Fibroblast of villous mesenchyme (primary cell): Measurements from ENCODE around the genes IL17RE, CRELD1 and FANCD2OS.

DNA sequence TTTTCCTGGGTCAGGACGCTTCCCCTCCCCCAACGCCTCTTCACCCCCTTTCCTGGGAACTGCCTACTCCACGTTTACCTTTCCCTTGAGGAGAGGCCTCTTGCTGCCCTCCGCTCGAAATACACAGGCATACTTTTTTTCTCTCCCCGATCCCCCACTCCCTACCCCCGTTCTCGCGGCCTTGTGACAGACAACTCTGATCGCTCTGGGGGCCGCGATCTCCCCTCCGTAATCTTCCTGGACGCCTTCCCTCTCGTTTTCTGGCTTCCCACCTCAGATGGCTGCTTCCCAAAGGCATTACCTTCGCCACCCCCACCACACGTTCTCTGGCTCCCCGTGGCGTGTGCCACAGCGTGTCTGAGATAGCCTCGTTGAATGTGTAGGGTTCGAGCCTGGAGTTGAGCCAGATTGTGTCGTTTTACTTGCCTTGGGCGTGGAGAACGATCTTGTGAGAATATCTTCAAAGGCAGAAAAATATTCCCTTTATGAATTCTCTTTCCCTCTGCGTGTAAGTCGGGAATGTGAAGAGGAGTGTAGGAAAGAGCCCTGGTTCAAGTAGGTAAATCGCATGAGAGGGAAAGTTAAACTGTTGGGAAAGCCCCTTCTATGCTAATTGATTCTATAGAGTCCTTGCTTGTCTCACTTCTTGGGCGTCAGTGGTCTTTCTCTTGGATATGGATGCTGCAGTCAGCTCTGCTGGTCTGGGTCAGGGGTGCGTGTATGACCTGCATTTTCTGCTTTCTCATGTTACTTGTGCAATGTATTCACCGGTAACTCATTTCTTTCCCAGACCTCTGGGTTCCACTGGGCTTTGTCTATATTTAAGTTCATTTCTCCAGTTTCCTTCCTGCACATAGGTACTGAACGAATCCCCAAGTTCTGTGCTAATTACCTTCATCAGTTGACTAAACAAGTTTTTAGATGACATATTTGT lies 1.1 kb downstream of the SETD5 start:
- CAGE, long polyA plus RNA = no peak

GRCh38 chr3:9399566-9400532 lies 2.4 kb downstream of the SETD5 start:
- CAGE, long polyA plus RNA = no peak

GRCh38 chr3:9470073-9470544 lies 72.7 kb downstream of the SETD5 start:
- CAGE, long polyA plus RNA = no peak

DNA sequence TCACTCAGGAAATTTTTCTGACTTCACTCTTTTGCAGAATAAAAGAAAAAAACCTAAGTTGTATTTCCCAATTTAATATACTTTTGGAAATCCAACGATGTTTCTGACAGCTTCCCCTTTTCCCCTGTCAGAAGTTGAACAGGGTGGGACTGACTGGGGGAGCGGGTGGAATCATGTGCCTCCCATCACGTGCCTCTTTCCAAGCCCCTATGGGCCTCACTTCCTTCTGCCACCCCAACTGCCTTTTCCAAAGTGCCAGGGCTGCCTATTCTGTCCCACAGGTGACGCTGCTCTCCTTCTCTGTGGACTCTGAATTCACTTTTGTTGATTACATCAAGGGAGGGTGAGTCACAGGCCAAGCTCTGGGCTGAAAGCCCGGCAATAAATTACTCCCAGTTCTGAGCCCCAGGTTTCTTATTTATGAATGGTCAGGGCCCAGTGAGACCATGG lies 12.1 kb downstream of the CPNE9 start:
- CAGE, long polyA plus RNA = no peak

GRCh38 chr3:9806235-9807198 lies 3.5 kb upstream of the TTLL3 start:
- CAGE, long polyA plus RNA = no peak

GRCh38 chr3:9902232-9903281 lies at the start of gene IL17RE:
IL17RE (plus strand) TSS chr3:9902848.
- CAGE, long polyA plus RNA = no peak

- CAGE, long polyA plus RNA = no peak
These were observed at the start of gene CRELD1 for GRCh38 chr3:9933753-9934181. CRELD1 (plus strand) TSS chr3:9933834.

DNA sequence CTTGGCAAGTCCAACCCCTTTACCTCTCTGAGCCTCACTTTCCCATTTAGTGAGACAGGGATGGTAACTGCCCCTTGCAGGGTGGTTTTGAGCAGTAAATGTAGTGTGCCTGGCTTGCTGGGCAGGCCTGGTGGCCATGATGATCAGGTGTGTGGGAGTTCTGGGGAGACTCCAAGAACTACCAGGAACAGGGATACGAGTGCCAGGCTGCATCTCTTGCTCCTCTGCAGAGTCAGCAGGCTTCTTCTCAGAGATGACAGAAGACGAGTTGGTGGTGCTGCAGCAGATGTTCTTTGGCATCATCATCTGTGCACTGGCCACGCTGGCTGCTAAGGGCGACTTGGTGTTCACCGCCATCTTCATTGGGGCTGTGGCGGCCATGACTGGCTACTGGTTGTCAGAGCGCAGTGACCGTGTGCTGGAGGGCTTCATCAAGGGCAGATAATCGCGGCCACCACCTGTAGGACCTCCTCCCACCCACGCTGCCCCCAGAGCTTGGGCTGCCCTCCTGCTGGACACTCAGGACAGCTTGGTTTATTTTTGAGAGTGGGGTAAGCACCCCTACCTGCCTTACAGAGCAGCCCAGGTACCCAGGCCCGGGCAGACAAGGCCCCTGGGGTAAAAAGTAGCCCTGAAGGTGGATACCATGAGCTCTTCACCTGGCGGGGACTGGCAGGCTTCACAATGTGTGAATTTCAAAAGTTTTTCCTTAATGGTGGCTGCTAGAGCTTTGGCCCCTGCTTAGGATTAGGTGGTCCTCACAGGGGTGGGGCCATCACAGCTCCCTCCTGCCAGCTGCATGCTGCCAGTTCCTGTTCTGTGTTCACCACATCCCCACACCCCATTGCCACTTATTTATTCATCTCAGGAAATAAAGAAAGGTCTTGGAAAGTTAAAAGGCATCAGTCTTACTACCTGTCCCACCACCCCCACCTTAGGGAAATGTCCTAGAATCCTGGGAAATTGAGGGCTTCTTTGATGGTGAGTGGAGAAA lies 7.8 kb downstream of the PRRT3 start:
- CAGE, long polyA plus RNA = no peak

- CAGE, long polyA plus RNA = no peak
These were observed 16.6 kb upstream of the EMC3 start for GRCh38 chr3:10003054-10003859.

DNA sequence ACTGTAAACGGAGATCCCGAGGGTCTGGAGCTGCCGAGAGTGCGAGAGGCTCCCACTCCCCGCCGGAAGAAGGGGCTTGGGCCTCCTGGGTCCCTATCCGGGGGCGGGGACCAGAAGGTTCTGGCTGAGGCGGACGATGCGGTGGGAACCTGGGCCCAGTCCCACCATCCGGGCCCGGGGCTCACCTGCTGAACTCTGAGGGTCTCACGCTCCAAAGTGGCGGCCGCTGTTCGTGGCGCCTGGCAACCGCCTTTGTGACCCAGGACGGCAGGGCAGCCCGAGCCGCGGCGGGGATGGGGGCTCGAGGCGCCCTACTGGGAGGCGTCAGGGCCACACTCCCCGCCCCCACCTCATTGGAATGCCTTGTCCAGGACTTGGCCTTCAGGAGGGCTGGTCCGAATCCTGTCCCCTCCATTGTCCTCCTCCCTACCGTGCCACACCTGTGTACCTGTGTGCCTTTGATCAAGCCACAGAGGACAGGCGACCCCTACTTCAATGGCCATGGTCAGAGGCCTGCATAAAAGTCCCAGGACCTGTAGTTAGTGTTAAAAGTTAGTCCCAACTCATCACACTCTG lies at the start of gene FANCD2OS:
FANCD2OS (minus strand) TSS at position 197 of the 576 bp plus-strand sequence.
- CAGE, long polyA plus RNA = no peak

DNA sequence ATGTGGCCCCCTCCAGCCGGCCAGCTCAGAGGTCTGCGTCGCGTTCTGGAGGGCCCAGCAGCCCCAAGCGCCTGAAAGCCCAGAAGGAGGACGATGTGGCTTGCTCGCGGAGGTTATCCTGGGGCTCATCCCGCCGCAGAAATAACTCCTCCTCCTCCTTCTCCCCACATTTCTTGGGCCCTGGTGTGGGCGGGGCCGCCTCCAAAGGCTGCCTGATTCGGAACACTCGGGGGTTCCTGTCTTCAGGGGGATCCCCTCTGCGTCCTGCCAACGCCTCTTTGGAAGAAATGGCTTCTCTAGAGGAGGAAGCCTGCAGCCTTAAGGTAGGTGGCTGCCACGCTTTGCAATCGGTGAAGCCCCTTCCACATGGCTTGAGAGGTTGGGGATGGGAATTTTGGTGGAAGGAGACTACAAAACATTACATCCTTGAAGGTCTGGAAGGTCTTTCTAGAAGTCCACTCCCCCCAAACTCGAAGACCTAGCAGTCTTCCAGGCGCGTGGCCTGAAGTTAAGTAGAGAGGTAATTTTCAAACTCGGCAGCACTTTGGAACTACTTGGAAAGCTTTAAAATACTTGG lies 1.1 kb downstream of the TATDN2 start:
- CAGE, long polyA plus RNA = no peak

DNA sequence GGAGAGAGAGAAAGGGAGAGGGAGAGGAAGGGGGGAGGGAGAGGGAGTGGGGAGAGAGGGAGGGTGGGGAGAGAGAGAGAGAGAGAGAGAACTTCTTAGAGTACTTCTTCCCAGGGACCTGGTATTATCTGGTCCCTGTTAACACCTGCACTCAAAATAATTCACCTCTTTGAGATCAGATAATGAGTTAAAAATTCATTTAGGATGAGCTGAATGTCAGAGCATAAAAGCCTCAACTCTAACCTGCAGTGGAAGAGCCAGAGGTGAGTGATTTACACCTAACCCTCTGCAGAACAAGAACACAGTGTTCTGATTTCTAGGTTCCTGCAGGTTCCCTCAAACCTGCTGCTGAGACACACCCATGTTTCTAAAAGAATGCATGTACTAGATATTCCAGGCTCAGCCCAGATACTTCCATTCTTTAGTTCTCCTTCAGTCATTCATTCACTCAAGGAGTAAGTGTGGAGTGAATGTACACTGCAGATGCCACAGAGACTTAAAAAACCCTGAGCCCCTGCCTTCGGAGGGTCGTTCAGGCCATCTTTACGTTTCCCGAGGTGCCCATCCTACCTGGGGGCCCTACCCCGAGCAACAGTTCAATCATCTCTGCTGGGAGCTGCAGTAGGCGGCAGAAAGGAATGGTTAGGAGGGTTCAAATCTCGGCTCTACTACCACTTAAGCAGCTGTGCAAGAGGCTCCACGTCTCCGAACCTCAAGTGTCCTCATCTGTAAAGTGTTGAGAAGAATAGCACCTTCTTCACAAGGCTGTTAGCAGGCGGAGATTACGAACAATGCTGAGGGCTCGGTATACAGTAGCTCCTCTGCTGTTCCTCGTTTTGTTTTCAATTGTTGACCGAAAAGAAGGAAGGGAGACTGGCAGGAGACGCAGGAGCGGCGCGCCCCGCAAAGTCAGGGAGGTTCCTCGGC lies 710 bp downstream of the SEC13 start:
- CAGE, long polyA plus RNA = no peak

GRCh38 chr3:10434728-10435037 lies 70.7 kb downstream of the ATP2B2 start:
- CAGE, long polyA plus RNA = no peak

DNA sequence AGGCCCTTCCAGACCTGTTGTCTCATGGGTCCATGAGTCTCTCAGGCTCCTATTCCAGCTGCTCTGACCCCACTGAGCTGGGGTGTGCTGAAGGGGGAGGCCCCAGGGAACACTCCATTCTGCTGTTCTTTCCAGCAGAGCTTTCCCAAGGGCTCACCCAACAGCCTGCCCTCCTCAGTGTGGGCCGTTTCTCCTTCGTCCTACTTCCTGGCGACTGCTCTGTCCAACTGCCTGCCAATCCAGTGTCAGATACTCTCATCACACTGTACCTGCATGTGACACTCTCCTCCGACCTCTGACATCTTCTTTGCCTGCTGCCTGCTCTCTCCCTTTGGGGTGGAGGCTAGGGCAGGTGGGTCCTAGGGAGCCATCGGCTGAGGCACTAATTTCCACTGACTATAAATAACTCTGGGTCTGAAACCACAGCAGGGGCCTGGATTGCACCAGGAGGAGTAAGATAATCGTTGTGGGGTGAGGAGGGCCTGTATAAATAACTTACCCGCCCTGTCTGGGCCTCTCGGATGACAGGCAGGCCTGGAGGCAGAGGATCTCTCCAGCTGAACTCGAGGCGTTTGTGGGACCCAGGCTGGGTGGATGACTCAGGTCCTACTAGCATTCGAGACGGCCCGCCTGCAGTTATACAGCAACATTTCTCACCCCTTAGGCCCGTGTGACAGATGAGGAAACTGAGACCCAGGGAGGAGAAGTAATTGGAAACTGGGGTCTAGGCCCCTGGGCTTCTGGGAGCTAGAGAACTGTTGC lies 67.0 kb downstream of the ATP2B2 start:
- CAGE, long polyA plus RNA = no peak

DNA sequence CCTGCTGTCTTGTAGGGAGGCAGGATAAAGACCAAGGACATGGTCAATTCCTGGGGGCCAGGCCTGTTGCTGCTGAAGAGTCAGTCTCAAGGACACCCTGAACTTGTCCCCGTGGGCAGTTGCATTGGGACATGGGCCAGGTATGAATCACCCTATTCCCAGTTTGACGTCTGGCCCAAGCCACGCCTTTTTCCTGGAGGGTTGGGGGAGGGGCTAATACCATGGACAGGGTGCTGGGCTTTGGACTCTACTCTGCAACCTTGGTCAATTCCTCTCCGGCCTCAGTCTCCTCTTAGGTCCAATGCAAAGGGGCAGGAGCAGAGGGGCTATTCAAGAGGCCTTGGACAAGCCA lies 10.4 kb downstream of the ATP2B2 start:
- CAGE, long polyA plus RNA = no peak

DNA sequence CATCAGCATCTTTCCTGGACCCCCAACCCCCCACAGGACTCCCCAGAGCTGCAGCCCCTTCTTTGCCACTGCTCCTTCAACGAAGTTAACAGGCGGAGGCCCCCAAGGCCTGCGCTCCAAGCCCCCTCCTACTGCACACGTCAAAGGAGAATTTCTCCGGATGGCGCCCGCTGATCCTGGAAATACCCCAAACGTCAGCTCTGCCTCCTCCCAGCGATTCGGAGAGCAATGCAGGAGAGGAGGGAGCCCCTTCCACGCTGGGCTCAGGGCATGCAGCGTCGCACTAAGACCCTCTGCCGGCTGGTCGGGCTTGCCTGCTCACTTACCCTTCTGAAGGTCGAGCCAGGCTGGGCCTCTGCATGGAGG lies 1.3 kb downstream of the ATP2B2 start:
- CAGE, long polyA plus RNA = no peak

DNA sequence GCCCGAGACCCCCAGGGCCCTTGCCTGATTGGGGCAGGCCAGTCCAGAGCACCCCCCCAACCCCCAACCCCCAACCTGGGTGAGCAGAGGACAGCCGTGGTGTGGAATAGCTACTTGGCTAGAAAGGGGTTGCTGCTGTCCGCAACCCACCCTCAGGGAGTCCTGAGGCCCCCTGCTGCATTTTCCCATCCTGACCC lies 976 bp downstream of the ATP2B2 start:
- CAGE, long polyA plus RNA = no peak

GRCh38 chr3:10926648-10927393 lies 65.7 kb upstream of the SLC6A1 start:
- CAGE, long polyA plus RNA = no peak

DNA sequence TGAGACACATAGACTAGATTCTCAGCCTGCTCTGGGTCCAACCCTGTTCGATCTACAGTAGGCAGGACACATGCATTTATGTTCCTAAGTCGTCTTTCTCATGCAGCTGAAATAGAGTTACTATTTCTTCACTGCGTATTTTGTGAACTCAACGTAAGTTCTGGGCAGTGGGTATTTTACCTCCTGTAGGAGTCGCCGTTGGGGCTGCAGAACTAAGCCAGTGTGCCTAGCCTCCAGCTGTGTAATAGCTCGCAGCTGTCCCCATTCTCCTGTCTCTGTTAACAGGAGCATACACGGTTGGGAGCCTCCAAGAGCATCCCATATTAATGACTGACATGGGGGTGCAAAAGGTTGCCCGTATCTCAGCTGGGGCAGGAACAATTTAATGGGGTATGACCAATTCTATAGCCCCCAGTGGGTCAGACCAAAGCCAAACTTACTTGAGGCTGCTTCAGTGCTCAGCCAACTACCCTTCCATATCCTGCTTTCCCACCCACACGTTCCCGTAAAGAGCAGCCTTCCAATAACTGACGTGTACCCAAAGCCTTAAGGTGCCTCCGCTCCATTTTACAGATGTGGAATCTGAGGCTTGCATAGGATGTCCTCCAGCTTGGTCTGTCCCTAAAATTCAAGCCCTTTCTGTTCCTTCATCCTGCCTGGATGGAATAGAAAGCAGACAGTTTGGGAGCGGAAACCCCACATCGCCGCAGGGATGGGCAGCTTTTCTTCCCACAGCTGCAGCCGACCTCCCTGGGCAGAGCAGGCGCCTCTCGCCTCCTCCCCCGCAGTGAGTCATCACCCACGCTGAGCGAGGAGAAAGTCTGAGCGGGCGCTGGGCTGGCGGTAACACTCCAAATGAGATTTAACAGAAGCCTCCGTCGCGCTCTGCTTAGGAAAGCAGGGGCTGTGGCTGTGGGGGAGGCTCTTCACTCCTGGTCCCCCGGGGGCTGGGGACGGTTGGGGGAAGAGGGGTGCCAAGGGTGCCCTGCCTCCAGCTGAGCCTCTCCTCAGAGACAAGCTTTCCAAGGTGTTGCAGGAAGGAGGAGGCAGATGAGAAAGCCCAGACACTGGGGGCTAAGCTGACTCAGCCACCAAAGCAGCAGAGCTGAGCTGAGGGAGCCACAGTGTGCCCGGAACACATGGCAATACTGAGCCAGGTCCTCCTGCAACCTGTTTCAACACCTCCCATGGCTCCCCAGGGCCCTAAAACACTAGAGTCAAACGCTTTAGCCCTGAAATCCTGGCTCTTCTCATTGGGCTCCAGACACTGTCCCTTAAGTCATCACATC lies 57.9 kb upstream of the HRH1 start:
- CAGE, long polyA plus RNA = no peak

DNA sequence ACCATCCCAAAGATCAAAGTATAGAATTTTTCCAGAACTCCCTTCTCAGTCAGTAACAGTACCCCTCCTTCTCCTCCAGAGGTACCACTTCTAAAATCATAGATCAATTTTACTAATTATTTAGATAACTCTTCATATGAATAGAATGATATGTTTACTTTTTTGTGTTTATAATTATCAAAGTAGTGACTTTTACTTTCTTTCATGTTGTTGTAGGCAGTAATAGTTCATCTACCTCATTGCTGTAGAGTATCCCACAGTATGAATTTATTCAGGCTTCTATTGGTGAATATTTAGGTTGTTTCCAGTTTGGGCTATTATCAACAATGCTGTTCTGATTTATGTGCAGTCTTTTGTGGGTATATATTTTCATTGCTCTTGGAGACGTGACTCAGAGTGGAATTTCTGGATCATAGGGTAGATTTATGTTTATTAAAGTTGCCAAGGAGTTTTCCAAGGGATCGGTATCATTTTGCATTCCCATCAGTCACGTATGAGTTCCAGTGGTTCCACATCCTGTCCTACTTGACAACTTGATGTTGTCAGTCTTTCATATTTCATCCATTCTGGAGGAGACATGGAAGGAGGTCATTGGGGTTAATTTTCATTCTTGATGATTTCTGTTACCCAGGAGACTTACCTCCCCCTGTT lies 8.5 kb upstream of the HRH1 start:
- CAGE, long polyA plus RNA = no peak